ENCODE measurements around the gene SV2B.

GRCh38 chr15:90880411-90881033 lies 3.8 kb upstream of the FES start:
- CAGE, long polyA plus RNA: no peak
- RRBS: no CpG with 5 or more reads among the region's 15 CpGs

DNA sequence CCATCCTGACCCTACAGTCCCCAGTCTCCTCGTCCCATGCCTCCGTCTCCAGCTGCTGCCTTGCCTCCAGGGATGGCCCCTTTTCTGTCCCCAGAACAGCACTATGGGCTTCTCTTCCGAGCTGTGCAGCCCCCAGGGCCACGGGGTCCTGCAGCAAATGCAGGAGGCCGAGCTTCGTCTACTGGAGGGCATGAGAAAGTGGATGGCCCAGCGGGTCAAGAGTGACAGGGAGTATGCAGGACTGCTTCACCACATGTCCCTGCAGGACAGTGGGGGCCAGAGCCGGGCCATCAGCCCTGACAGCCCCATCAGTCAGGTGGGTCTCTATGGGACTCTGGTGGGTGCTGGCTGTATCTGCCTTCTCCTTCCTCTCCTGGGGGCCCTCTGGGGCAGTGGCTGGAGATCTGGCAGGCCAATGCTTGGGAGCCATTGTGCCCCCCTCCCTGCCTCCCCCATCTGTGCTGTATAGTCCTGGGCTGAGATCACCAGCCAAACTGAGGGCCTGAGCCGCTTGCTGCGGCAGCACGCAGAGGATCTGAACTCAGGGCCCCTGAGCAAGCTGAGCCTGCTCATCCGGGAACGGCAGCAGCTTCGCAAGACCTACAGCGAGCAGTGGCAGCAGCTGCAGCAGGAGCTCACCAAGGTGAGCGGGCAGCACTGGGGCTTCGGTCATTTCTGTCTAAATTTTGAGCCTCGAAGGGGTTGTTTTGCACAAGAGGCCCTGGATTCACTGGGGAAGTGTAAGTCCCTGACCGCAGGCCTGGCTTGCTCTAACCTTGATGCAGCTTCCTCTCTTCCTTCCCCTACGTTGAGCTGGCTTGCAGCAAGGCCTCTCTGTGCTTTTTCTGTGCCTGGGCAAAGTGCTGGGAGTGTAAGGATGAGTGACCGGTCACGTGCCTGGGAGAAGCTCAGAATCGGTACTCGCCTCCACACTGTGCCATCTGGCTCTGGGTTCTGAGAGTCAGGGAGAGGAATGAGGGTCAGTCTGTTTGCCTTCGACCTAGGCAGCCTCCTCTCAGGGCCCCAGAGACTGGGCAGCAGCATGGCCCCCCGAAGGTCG lies 969 bp downstream of the FES start:
- CAGE, long polyA plus RNA: no peak
- RRBS: no CpG with 5 or more reads among the region's 27 CpGs

- CAGE, long polyA plus RNA: no peak
- RRBS: no CpG with 5 or more reads among the region's 9 CpGs
These were observed 660 bp downstream of the MAN2A2 start for GRCh38 chr15:90903673-90904251.

GRCh38 chr15:90912015-90912656 lies 9.0 kb downstream of the MAN2A2 start:
- CAGE, long polyA plus RNA: no peak
- RRBS: no CpG with 5 or more reads among the region's 26 CpGs

- CAGE, long polyA plus RNA: no peak
- RRBS: no CpG with 5 or more reads among the region's 9 CpGs
These were observed 424 bp upstream of the RCCD1 start for GRCh38 chr15:90954338-90954581.

DNA sequence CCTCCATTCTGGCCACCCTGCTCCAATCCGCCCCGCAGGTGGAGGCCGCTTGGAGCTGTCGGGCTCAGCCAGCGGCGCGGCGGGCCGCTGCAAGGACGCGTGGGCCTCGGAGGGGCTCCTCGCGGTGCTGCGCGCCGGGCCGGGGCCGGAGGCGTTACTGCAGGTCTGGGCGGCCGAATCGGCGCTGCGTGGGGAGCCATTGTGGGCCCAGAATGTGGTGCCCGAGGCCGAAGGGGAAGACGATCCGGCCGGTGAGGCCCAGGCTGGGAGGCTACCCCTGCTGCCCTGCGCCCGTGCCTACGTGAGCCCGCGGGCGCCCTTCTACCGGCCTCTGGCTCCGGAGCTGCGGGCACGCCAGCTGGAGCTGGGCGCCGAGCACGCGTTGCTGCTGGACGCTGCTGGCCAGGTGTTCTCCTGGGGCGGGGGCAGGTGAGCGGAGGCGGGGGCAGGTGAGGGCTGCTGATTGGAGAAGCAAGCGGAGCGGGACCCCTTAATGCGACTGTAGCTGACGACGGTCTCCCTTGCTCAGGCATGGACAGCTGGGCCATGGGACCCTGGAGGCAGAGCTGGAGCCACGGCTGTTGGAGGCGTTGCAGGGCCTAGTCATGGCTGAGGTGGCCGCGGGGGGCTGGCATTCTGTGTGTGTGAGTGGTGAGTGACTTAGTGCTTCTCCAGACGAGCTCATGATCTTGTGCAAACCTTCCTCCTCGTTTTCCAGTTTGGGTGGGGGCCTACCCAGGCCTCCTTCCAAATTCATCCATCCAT lies 2.6 kb downstream of the RCCD1 start:
- CAGE, long polyA plus RNA: no peak
- RRBS: 6% methylated on average over 12 of the region's 59 CpGs

DNA sequence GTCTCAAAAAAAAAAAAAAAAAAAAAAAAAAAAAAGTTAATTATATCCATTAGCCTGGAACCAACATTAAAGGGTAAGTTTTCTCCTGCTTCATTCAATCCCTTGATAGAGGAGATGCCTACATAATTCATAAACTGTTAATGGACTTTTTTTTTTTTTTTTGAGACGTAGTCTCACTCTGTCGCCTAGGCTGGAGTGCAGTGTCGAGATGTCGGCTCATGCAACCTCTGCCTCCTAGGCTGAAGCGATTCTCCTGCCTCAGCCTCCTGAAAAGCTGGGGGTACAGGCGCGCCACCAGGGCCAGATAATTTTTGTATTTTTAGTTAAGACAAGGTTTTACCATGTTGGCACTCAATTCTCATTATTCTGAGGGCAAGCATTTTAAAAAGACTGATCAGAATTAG lies 1.3 kb downstream of the PRC1 start:
- CAGE, long polyA plus RNA: no peak
- RRBS: no CpG with 5 or more reads among the region's 7 CpGs

DNA sequence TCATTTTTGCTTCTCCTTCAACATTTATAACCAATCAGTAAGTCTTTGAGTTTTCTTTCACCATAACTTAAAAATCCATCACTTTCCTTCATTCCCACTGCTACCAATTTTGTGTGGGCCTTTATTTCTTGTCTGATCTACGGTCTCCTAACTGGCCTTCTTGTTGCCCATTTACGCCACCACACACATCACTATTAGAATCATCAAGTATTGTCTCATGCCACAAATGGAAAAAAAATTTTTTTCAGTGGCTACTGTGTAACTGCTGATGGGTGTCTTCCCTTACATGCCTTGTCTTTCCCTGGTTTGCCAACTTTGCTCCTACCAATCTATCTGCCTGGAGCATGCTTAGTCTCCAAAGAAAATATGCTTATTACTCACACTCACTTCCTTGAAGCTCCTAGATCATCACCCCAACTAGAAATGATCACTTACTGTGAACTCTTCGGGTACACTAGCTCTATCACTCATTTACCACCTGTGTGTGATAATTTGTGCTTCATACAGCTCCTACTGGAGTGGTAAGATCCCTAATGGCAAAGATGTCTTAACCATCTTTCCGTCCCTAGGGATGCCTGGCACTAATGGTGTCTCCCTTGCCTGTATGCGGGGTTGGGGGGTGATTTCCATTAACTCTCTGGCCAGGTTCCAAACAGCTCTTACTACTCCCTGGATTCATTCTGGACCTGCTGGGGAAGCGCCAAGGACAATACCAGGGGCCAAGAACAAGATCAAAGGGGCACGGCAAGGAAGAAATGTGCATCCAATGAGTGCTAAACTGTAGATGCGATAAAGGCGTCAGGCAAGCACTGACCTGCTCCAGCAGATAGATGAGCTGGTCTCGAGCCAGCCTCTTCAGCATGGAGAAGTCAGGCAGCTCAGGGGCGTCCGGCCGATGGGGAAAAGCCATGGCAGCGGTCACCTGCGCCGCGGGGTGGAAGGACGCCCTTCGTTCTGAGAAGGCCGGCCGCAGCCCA lies 766 bp downstream of the VPS33B start:
- CAGE, long polyA plus RNA: no peak
- RRBS: 3% methylated on average over 7 of the region's 21 CpGs

DNA sequence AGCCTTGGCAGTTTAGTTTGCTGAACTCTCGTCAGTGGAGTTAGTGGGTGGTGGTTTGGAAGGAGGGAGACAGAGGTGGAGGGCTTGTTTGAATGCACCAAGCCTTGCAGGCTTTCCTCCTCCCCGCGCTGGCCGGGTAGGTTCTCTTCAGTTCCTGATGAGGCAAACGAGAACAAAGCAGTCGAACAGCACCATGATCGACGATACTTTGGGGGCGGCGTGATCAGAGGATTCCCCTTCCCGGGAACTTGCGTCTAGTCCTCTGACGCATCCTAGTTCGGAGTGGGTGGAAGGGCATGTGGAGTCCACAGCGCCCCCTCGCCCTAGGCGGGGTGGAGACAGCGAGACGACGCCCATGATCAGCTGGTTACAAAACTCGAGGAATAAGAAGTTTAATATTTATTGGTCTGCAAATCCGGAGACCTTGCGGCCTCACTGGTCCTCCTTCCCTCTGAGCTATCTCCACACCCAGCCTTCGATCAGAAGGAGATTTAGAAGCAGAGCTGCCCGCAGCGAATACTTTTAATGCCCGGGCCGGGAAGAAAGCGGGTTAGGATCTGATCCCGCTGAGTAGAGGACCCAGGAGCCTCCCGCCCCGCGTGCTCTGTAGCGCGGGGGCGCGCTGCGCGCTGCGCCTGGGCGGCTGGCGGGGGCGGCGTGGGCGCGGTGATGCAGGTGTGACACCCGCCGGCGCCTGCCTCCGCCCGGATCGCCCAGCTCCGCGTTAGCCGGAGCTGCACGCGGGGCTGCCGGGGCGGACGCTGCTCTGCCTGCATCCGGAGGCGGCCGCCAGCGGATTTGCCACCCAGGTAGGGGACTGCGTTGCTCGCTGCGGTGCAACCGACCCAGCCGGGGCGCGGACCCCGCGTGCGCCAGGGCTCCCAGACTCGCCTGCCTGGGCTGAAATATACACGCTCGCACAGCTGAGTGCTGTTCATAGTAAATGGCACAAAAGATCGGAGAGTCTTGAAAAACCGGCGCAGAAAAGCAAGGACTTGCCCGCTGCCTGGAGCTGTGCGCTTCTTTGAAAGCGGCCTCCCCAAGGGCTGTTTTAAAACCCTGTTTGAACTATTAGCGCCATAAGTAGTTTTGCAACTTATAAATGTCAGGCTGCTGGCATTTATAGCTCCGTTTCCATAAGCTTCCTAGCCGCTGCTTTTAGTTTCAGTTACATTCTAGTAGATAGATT lies at the start of gene SV2B:
Gene SV2B (plus strand): TSS at position 703 of the 1,189 bp plus-strand sequence.
- CAGE, long polyA plus RNA: no peak
- RRBS: 4% methylated on average over 19 of the region's 86 CpGs

GRCh38 chr15:91319978-91320527 lies 220.0 kb downstream of the SV2B start:
- CAGE, long polyA plus RNA: no peak
- RRBS: no CpG with 5 or more reads among the region's 8 CpGs

DNA sequence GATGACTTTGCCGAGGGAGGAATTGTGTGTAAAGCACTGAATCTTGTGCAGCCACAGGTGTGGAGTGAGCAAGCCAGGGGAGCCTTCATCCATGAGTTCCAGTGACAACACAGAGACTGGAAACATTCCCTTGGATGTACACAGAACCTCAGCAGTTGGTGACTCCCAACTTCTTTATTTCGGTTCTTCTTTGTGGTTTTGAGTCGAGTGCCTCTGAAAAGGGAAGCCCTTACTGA lies 7.6 kb downstream of the SLCO3A1 start:
- CAGE, long polyA plus RNA: no peak
- RRBS: no CpG with 5 or more reads among the region's 3 CpGs

- CAGE, long polyA plus RNA: no peak
- RRBS: no CpG with 5 or more reads among the region's 16 CpGs
These were observed 100.7 kb downstream of the SLCO3A1 start for GRCh38 chr15:91953978-91954862.

DNA sequence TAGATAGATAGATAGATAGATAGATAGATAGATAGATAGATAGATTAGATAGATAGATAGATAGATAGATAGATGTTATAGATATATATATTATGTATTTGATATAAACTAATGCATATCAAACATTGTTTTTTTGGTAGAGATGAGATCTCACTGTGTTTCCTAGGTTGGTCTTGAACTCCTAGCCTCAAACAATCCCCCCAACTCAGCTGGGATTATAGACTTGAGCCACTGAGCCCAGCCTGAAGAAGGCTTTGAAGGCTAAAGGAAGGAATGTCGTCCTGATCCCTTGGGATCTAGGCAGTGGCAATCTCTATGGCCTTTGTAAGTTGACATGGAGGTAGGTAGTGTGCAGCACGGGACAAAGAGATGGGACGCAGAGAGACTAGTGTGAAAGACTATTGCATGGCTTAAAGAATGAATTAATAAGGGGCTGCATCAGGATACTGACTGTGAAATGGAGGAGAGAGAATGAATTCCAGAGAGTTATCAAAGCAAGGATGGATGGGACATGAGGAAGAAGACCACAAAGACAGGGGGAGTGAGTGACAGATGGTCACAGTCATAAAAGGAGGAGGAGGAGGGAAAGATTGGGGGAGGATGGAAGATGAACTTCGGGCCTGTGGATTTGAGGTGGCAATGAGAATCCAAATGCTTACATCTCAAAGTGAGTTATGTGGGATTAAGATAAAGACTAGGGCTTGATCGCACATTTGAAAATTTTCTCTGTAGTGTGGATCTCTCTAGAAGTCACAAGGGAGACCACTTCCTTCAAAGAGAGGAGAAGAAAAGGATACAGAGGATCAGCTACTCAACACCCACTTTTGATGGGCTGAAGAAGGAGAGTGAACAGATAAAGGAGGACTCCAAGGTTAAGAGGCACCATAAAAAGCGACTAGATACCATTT lies 163.0 kb downstream of the SLCO3A1 start:
- CAGE, long polyA plus RNA: no peak
- RRBS: no CpG with 5 or more reads among the region's 6 CpGs

DNA sequence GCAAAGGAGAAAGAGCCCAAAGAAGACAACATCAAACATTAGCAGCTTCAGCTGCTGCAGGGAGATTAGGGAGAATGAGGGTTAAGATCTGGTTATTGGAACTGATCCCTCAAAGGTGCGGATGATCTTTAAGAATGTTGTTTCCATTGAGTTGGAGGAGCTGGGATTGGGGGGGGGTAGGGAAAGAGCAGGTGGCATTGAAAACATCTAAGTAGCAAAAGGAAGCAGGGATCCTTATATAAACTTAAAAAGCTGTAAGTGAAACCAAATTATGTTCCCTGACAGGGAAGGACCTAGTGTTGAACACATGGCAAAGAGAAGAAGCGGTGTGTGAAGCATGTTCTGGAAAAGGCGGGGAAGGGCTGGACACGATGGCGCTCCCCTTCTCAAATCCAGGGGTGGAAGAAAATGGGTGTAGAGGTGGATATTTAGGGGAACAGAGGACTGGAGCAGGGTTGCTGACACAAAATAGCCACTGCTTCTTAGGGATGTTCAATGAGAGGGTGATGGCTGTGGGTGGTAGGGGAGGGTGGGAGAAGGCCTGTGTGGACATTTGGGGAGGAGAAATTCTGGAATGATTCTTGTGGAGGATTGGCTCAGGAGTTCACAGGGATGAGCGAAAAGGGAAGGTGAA lies 163.7 kb downstream of the SLCO3A1 start:
- CAGE, long polyA plus RNA: no peak
- RRBS: no CpG with 5 or more reads among the region's 6 CpGs

DNA sequence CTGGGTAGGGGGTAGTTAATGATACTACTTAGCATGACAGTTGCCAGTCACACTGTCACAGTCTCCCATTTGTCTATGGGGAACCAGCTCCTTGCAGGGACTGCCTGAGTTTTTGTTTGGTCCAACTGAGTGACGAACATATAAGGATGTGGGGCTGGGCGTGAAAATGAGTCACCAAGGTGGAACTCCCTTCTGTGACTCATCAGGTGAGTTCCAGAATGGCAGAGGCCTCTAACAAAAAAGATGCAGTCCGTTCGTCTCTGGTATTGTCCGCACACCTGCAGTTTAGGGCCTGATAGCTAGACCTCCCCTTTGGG lies 235.2 kb upstream of the ST8SIA2 start:
- CAGE, long polyA plus RNA: no peak
- RRBS: no CpG with 5 or more reads among the region's 5 CpGs

DNA sequence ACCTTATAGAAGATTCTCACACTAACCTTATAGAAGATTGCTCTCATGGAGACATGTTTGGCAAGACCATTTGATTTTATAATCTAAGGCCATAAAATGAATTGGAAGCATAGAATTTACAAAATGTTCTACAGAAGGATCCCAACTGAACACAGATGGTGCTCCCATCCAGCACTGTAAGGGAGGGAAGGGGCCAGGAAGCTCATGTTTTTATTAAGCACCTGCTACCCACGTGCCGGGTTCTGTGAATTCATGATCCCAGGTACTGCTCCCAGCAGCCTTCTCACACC lies 223.6 kb upstream of the ST8SIA2 start:
- CAGE, long polyA plus RNA: no peak
- RRBS: no CpG with 5 or more reads among the region's 2 CpGs

GRCh38 chr15:92306514-92307034 lies 87.1 kb upstream of the ST8SIA2 start:
- CAGE, long polyA plus RNA: no peak
- RRBS: no CpG with 5 or more reads among the region's 6 CpGs

GRCh38 chr15:92617282-92618274 lies 38.0 kb downstream of the FAM174B start:
- CAGE, long polyA plus RNA: no peak
- RRBS: no CpG with 5 or more reads among the region's 24 CpGs

GRCh38 chr15:92630058-92630508 lies 25.5 kb downstream of the FAM174B start:
- CAGE, long polyA plus RNA: no peak
- RRBS: no CpG with 5 or more reads among the region's 8 CpGs

GRCh38 chr15:92677898-92678509 lies 22.4 kb upstream of the FAM174B start:
- CAGE, long polyA plus RNA: no peak
- RRBS: no CpG with 5 or more reads among the region's 5 CpGs